ENCODE measurements around the genes TKT and CACNA1D.

DNA sequence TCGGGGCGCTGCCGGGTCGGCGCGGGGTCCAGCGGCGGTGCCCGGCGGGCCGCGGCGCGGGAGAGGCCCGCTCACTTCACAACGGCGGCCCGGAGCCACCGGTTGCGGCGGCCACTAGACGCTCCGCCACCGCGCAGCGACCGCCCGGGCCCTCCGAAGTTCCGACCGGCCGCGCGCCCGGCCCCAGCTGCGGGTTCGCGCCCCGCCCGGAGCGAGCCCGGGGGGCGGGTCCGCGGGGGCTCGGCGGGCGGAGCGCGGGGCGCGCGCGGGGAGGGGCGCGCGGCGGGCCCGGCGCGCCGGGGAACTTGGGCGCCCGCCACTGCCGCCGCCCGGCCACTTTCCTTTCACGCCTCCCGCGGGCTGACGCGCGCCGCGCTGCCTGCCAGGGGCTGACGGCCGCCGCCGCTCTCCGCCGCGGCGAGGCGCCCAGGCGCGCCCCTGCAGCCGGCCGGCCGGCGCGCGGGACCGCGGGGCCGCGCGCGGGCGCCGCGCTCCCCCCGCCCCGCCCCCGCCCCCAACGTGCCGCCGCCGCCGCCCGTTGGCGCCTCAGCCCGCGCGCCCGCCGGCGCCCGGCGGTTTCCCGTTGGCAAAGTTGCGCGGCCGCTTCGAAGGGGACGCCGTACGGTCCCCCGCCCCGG, 639 bp downstream of the SFMBT1 start:
- RRBS, result 2% methylated on average over 49 of the region's 129 CpGs

DNA sequence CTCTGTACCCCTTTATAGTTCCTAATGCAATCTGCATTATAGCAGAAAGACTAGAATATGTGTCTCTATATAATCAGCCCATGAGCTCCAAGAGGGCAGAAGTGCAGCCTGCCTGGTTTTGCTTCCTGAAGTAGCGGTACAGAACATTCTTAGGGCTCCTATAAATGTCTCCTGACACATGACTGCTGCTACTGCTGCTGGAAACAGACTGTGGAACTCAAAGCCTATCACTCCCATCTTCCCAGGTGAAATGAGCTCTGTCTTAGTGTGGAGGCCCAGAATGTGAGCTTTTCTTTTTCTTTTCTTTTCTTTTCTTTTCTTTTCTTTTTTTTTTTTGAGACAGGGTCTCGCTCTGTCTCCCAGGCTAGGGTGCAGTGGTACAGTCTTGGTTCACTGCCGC, 1.6 kb upstream of the RFT1 start:
- RRBS, result no CpG with 5 or more reads among the region's 3 CpGs

DNA sequence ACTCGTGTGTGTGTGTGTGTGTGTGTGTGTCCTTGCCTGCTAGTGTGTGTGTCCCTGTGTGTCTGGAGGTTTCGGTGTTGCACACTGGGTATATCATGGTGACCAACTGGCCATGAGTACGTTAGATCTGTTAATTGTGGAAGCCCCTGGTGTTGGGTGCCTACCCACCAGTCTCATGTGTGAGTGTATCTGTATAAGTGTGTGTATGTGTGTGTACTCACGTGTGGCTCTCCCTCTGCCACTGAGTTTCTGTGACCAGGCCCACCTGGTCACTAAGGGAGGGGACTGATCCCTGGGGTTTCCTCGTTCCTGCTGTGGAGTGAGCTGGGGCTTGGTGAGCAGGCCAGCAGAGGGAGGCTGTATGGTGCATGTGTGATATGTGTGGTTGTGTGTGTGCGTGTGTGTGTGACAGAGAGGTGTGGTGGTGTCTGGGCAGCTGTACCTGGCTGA, 1.7 kb downstream of the PRKCD start:
- RRBS, result no CpG with 5 or more reads among the region's 6 CpGs

- RRBS, result no CpG with 5 or more reads among the region's 10 CpGs
Measured at GRCh38 chr3:53163142-53164082, 2.4 kb downstream of the PRKCD start.

GRCh38 chr3:53167449-53168268, 6.7 kb downstream of the PRKCD start:
- RRBS, result no CpG with 5 or more reads among the region's 7 CpGs

DNA sequence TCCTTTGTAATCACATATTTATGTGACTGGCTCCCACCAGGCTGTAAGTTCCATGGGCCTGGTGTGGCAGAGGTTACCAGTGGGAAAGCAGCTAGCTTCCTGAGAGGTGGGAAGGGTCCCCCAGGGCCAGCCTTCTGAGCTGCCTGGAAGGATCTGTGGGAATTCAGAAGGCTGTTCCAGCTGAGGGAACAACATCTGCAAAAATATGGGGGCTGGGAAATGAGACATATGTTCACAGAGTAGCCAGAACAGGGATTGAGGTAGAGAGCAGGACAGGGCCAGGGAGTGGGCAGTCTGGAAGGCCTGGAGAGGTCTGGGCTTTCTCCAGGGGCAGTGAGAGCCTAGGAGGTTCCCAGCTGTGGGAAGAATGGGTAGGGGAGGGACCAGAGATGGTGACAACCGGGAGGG, 10.5 kb downstream of the PRKCD start:
- RRBS, result no CpG with 5 or more reads among the region's 1 CpG

DNA sequence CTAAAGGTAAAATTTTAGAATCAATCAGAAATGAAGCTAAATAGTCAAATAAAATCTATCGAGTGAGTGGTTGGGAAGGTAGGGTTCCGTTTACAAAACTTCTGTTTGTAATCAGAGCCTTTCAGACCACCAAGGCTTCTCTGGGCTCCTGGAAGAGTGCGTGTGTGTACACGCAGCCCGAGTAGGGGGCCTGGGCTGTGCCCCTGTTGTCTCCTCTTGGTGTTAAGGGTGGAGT, 24.2 kb downstream of the PRKCD start:
- RRBS, result no CpG with 5 or more reads among the region's 5 CpGs

DNA sequence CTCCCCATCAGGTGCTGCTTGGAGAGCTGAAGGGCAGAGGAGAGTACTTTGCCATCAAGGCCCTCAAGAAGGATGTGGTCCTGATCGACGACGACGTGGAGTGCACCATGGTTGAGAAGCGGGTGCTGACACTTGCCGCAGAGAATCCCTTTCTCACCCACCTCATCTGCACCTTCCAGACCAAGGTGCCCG, 25.0 kb downstream of the PRKCD start:
- RRBS, result no CpG with 5 or more reads among the region's 7 CpGs

- RRBS, result no CpG with 5 or more reads among the region's 40 CpGs
Measured at GRCh38 chr3:53195168-53196232, 34.5 kb downstream of the PRKCD start.

- RRBS, result no CpG with 5 or more reads among the region's 2 CpGs
Measured at GRCh38 chr3:53217926-53218162, 38.0 kb downstream of the TKT start.

DNA sequence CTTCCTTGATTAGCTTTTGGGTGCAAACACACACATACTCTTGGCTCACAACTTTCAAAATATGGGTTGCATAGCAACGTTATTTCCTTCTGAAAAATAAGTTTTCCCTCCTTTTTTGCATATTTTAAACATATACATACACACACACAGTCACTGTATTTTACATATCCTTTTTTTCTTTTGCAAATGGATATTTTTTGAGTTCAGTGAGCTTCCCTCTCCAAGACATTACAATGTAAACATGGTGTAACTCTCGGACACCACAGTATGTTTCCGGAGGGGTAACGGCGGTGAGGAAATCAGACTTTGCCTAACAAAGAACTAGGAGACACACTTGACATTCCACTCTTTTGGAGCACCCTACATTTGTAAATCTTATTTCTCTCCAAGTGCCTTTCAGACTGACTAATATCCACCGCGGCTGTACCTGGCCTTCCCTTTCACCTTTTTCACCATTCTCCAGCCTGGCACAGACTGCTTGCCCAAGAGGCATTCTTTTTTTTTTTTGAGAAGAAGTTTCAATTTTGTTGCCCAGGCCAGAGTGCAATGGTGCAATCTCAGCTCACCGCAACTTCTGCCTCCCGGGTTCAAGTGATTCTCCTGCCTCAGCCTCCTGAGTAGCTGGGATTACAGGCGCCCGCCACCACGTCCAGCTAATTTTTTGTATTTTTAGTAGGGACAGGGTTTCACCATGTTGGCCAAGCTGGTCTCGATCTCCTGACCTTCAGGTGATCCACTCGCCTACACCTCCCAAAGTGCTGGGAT, 3.3 kb downstream of the TKT start:
- RRBS, result no CpG with 5 or more reads among the region's 14 CpGs

DNA sequence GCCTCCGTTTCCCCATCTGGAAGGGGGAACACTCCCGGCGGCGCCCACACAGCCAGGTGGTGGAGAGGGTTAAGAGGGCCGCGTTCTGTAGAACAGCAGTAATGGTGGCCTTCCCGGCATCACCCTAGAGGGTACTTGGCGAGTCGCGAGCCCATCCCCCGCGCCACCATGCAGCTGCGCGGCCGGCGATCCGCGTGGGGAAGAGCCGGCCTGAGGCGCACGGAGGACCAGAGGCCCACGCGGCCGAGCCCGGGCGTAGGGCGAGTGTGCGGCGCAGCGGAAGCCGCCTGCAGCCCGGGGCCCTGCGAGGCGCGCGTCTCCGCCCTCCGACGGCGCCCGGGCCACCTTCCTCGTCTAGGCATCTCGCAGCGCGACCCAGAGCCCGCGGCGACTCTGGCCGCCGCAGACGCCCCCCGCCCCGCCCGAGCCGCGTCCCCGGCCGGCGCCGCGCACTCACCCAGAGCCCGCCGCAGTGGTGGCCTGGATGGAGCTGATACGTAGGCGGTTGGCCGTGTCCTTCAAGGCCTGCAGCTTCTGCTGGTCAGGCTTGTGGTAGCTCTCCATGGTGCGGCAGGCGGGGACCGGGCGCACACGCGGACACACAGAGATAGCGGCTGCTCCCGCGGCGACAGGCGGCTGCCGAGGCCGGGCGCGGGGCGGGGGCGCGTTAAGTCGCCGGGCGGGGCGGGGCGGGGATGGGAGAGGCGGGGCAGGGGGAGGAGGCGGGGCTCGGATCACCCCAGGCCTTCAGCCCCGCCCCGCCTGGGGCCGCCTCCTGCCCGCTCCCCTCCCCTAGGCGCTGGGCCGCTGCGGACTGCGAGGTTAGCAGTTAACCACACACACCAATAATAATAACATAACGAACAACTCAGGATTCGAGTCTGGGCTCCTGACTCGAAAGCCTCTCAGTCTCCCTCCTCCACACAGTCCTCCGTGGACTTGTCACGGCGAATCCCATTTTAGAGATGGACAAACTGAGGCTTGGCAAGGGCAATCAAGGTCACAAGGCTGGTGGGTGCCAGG, at the start of gene TKT:
Gene TKT (minus strand): TSS at position 644 of the 1,023 bp plus-strand sequence.
- RRBS, result 2% methylated on average over 47 of the region's 106 CpGs

- RRBS, result no CpG with 5 or more reads among the region's 3 CpGs
Measured at GRCh38 chr3:53291808-53292173, 36.0 kb upstream of the TKT start.

DNA sequence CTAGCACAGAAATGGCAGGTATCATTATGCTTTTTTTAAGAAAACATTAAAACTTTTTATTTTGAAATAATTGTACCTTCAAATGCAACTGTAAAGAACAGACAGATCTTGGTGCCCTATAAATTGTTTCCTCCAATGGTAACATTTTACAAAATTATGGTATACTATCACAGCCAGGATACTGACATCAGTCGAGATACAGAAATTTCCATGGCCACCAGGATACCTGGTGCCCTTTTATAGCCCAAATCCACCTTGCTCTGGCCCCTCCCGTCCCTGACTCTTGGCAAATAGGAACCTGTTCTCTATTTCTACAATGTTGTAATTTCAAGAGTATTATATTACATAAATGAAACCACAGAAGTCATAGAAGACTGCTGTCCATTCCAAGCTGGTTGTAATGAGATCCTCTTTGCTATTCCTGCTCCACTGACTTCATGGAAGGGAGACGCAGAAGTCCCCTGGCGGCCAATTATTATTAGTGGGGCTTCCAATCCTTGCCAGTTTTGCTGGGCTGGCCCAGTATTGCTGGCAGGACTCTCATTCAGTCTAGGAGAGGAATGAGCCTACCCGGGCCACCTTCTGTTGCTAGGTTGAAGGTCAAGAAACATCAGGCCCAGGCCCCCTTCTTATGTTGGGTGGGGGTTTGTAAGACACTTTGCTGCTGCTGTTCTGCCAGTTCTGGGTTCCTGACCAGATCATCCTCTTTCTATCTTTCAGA, 26.7 kb downstream of the DCP1A start:
- RRBS, result no CpG with 5 or more reads among the region's 5 CpGs

DNA sequence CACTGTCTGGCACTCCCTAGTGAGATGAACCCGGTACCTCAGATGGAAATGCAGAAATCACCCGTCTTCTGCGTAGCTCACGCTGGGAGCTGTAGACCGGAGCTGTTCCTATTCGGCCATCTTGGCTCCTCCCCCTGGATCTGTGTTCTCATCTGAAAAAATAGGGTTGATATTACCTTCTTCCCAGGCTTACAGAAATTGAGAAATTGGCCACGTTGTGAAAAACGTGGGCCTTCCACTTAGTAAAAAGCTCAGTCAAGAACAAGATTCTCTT, 23.8 kb upstream of the DCP1A start:
- RRBS, result no CpG with 5 or more reads among the region's 8 CpGs

- RRBS, result no CpG with 5 or more reads among the region's 3 CpGs
Measured at GRCh38 chr3:53478843-53479239, 15.6 kb upstream of the CACNA1D start.

- RRBS, result 3% methylated on average over 64 of the region's 129 CpGs
Measured at GRCh38 chr3:53493624-53494756, at the start of gene CACNA1D. CACNA1D (plus strand) TSS chr3:53494611.

DNA sequence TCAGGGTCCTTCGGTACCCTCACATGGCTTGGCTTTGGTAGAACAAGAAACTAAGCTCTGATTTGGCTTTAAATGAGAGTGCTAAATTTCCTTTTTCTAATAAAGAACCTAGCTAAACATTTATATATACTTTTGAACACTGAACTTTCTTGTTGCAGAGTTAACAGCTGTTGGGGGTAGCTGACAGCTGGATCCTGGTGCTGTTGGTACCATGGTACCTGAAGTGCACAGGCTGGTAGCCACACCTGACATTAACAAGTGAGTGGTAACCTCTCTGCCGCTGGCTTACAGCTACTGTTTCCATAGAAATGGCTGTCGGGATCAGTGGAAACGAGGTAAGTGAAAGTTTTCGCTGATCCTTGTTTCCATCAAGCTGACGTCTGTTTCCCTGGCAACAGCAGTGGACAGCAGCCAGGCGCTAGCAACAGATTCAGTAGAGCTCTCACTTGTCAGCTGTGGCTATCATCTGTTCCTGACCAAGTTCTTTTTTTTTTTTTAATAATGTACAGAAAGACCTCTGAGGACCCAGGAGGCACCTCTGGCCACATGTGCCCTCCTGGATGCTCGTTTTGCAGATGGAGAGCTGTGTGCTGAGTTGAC, 166.3 kb downstream of the CHDH start:
- RRBS, result no CpG with 5 or more reads among the region's 8 CpGs

- RRBS, result no CpG with 5 or more reads among the region's 8 CpGs
Measured at GRCh38 chr3:53748537-53749259, 97.5 kb downstream of the CHDH start.

- RRBS, result no CpG with 5 or more reads among the region's 10 CpGs
Measured at GRCh38 chr3:53813909-53814288, 32.3 kb downstream of the CHDH start.

Data from amniotic epithelial cell (primary cell).